ENCODE results near the genes NSFL1C, PDYN, STK35, TMC2, EBF4 and PCED1A.

GRCh38 chr20:1333387-1334343 lies 4.7 kb upstream of the SDCBP2 start:
- RAMPAGE, long total RNA = no peak
- RRBS = no CpG with 5 or more reads among the region's 12 CpGs

DNA sequence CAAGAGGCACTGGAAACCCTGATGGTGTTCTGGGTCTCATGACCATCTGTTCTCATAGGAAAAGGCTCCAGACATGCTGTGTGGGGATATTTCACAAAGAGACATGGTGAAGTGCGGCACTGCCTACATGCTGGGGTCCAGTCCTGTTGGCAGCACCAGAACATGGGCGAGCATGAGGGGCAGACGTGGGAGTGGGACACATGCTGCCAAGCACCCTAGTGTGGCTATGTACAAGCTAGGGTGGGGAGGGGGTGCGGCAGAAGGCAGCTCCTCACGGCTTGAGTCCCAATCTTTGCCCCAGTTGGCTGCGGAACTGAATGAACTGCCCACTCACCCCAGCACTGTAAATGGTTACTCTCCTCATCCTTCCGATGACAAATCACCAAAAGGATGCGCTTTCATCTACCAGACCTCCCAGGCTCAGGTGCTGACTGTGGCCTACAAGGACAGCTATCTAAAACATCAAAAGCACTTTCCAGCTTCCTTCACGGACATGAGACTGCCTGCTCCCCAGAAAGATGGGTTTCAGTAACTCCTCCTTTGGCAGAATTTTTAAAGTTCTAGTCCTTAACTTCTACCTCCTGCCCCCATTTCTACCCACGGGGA lies 1.8 kb downstream of the FKBP1A start:
- RAMPAGE, long total RNA = no peak
- RRBS = no CpG with 5 or more reads among the region's 10 CpGs

DNA sequence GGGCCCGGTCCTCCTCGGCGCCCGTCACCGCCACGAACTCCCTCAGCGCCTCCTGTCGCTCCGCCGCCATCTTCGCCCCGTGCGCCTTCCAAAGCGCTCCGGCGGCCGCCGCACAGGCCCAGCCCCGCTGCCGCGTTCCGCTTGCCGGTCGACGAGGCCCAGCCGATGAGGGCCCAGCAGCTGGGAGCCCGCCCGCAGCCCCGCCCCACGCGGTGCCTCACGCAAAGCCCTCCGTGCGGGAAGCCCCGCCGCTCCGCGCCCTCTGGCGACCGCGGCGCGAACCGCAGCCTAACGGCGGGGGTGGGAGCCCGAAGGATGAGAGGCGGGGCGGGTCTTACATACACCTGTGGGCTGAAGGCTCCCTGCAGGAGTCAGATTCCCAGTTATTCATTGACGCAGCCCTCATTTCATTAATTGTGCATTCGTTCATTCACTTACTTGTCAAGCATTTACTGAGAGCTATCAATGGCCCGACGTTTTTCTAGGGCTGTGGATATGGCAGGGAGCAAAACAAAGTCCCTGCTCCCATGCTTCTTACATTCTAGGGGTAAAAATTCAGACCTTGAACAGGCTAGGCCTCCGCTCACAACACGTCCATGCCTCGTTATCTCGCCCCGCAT lies at the start of gene NSFL1C:
Gene NSFL1C, minus strand, starts transcription at position 95 of the 620 bp plus-strand sequence.
- RAMPAGE, long total RNA = no peak
- RRBS = 1% methylated on average over 19 of the region's 58 CpGs

DNA sequence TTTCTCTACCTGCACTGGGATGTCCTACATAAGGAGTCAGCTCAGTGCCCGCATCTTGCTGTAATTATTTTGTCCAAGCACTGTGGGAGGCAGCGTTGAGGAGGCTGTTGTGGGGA lies 91.4 kb upstream of the SIRPA start:
- RAMPAGE, long total RNA = no peak
- RRBS = no CpG with 5 or more reads among the region's 2 CpGs

GRCh38 chr20:1898107-1898597 lies 2.9 kb downstream of the SIRPA start:
- RAMPAGE, long total RNA = no peak
- RRBS = no CpG with 5 or more reads among the region's 14 CpGs

DNA sequence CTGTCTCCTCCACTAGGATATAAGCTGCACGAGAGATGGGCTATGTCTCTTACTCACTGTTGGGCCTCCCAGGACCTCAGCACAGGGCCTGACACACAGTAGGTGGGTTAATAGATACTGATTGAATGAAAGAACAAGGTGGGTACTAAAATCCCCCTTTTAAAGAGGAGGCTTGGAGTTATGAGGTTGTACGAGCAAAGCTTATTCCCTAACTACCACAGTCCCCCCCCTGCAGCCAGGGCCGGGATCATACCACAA lies 8.6 kb downstream of the SIRPA start:
- RAMPAGE, long total RNA = no peak
- RRBS = no CpG with 5 or more reads among the region's 3 CpGs

- RAMPAGE, long total RNA = no peak
- RRBS = no CpG with 5 or more reads among the region's 1 CpG
Observed at GRCh38 chr20:1905457-1905724, 10.2 kb downstream of the SIRPA start.

GRCh38 chr20:1915344-1915678 lies 20.1 kb downstream of the SIRPA start:
- RAMPAGE, long total RNA = no peak
- RRBS = no CpG with 5 or more reads among the region's 8 CpGs

- RAMPAGE, long total RNA = no peak
- RRBS = no CpG with 5 or more reads among the region's 7 CpGs
Observed at GRCh38 chr20:1993714-1994160, at the start of gene PDYN. Gene PDYN (minus strand): TSS chr20:1994058.

GRCh38 chr20:2101441-2102491 lies at the start of gene STK35:
Gene STK35 (plus strand): TSS chr20:2101827.
- RAMPAGE, long total RNA = no peak
- RRBS = 2% methylated on average over 39 of the region's 92 CpGs

- RAMPAGE, long total RNA = no peak
- RRBS = no CpG with 5 or more reads among the region's 7 CpGs
Observed at GRCh38 chr20:2103558-2103808, 1.9 kb downstream of the STK35 start.

DNA sequence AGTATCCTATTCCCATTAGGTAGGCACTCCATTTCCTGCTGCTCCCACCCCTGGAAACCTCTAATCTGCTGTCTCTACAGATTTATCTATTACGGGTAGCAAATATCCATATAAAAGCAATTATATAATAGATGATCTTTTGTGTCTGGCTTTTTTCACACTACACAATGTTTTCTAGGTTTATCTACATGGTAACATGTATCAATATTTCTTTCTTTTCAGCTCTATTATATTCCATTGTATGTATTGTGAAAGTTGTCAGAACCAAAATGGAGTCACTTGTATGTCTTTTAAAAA lies 12.4 kb downstream of the SNRPB start:
- RAMPAGE, long total RNA = no peak
- RRBS = no CpG with 5 or more reads among the region's 1 CpG

DNA sequence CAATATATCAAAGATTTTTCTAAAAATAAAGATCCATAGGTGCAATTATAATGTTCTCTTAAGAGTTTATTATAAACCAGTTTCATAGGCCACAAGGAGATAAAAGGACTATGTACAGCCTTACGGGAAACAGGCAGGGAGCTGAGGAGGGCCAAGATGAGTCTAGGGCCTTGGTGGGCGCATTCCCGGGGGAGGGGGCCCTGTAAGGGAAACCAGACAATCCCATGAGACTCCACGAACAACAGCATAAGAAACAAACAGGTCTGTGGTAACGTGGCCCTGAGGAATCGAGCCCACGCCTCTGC lies 9.0 kb downstream of the SNRPB start:
- RAMPAGE, long total RNA = no peak
- RRBS = no CpG with 5 or more reads among the region's 7 CpGs

DNA sequence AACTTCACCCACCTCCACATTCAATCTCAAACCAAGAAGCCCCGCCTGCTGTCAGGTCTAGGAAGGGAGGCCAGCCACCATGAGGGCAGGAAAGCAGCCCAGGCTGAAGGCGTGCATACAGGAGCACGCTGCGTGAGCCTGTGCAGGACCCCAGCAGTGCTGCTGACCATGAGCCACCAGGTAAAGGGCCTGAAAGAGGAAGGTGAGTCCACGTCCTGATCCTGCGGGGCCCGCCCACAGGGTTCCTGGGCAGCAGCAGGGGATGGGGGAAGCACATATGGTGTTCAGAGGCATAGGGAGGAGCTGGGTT lies at the start of gene TMC2:
Gene TMC2, plus strand, starts transcription at position 120 of the 310 bp plus-strand sequence.
- RAMPAGE, long total RNA = no peak
- RRBS = no CpG with 5 or more reads among the region's 7 CpGs

GRCh38 chr20:2558062-2558770 lies 21.8 kb downstream of the TMC2 start:
- RAMPAGE, long total RNA = no peak
- RRBS = 12% methylated on average over 10 of the region's 32 CpGs

DNA sequence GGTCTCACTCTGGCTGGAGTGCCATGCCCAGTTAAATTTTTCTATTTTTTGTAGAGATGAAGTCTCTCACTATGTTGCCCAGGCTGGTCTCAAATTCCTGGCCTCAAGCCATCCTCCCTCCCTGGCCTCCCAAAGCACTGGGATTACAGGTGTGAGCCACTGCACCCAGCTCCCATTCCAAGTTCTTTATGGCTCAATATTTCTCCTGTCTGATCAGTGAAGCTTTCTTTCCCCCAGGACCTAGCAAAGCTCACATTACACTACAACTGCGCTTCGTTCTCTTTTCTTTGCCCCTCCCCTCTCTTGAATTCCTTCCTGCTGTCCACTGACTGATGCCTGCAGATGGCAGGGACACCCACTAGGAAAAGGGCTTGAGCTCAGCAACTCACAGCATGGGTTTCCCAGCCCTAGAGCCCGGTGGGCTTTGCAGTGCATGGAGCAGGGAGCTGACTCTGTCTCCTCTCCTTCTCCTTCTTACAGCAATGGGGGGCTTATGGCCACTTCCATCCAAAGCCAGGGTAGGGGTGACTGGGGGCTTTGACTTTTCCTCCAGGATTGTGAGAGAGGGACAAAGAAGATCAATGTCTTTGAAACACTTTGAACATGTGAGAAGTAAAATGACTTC lies 52.7 kb upstream of the NOP56 start:
- RAMPAGE, long total RNA = no peak
- RRBS = no CpG with 5 or more reads among the region's 3 CpGs

- RAMPAGE, long total RNA = no peak
- RRBS = no CpG with 5 or more reads among the region's 11 CpGs
Observed at GRCh38 chr20:2654030-2654631, 1.7 kb downstream of the NOP56 start.

- RAMPAGE, long total RNA = no peak
- RRBS = 1% methylated on average over 50 of the region's 76 CpGs
Observed at GRCh38 chr20:2692459-2692905, at the start of gene EBF4. Gene EBF4 (plus strand): TSS chr20:2692780.

GRCh38 chr20:2712257-2713496 lies 20.1 kb downstream of the EBF4 start:
- RAMPAGE, long total RNA = no peak
- RRBS = no CpG with 5 or more reads among the region's 6 CpGs

- RAMPAGE, long total RNA = start-site peak on the plus strand at chr20:2840697-2840764, 29 and 36 reads in 2 replicates
- RRBS = 1% methylated on average over 8 of the region's 95 CpGs
Observed at GRCh38 chr20:2840049-2840904, at the start of gene PCED1A. Gene PCED1A (minus strand): TSS chr20:2840655.